Cardiac ventricle fibroblast (primary cell): Measurements from ENCODE around the genes GTF2IRD1, NCF1 and TRIM73.

- RAMPAGE, long total RNA, result no peak
These were observed 14.0 kb upstream of the LAT2 start for GRCh38 chr7:74195362-74196744.

GRCh38 chr7:74220576-74221312, 10.9 kb downstream of the LAT2 start:
- RAMPAGE, long total RNA, result no peak

DNA sequence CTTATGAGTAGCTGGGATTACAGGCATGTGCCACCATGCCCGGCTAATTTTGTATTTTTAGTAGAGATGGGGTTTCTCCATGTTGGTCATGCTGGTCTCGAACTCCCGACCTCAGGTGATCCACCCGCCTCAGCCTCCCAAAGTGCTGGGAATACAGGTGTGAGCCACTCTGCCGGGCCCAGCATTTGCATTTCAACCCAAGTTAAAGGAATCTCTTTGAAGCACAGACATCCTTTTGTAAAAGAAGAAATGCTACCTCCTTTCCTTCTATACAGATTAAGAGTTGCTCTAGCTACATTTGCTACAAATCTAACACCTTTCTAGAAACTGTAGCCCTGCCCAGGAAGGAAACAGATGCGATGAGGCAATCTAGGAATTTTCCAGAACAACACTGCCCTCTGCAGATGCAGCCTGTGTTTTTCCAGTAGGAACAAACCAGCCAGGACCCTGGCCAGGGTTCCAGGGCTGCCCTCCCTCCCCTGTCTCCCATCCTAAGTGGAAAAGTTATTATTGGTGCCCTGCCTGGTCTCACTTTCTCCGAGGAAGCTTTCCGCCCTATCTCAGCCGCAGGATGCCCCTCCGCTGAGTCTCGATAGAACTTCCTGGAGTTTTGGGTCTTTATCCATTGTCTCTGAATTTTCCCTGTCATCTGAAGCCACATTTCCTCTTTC, 60.1 kb upstream of the GTF2IRD1 start:
- RAMPAGE, long total RNA, result no peak

DNA sequence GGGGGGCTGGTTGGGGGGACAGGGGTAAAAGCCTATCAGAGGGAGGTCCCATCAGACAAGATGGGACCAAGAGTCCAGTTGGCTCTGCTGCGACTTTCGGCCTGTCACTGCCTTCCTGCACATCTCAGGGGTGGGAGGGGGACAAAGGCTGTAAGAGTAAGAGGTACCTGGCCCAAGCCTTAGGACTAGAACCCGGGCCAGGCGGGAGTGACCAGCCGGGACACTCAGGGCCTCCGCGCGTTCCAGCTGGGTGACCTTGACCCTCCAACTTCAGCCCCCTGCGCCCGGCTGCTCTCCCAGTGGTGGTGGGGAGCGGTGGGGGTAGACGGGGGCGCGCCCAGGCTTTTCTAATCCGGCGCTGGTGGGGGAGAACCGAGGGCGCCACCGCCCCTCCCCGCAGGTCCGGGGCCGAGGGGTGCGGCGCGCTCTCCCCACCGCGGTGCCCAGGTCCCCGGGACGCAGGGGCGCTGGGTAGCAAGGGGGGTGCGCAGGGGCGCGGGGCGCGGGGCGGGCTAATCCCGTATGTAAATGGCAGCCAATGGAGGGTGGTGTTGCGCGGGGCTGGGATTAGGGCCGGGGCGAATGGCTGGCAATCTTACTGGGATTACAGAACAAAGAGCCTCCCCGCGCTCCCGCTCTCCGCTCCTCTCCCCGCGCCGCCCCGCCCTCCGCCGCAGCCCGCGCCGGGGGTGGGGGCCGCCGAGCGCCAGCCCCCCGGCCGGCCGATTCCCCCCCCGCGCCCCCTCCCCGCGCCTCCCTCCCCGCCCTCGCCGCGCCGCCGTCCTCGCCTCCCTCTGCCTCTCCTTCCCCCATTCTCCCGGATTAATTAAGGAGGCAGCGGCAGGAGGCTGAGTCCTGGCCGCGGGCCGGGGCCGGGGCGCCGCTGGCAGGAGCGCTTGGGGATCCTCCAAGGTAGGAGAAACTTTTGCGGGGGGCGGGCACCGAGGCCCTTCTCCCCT, at the start of gene GTF2IRD1:
TSS of gene GTF2IRD1 (plus strand) at position 642 of the 959 bp plus-strand sequence.
- RAMPAGE, long total RNA, result no peak

DNA sequence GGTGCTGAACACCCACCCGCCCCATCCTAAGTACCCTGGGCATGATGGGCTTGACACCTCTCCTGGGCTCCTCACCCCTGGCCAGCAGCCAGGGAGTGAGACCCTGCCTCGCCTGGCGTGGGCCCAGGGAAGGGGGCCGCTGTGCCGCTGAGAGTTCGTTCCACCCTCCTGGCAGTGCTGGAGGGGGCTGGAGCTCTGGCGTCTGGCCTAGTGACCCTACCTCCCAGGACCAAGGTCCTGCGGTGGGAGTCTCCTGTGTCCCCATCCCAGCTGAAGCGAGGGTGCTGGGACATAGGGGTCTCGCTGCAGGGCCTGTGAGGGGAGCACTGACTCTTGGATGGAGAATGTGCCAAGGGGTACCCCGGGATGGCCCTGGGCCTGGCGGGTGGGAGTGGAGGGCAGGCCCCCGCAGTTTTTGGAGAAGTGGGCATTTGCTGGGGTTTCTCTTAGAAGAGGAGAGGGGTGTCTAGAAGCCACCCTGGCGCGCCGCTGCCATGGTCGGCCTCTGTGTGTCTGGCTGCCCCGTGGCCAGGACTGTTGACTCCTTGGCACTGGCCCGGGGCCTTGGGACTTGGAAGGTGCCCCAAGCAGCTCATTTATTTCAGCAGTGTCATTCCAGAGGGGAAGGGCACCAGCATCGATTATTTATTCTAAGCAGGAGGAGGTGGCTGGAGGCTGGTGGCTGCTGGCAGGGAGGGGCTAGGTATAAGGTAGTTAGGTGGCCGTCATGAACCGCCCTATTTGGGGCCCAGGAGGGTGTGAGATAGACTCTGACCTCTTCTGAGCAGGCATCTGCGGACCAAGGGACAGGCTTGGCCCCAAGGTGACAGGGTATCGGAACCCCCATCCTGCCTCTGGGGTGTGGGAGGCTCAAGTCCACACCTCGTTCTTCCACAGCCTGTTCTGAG, 1.4 kb downstream of the GTF2IRD1 start:
- RAMPAGE, long total RNA, result no peak

- RAMPAGE, long total RNA, result no peak
These were observed 19.4 kb downstream of the GTF2IRD1 start for GRCh38 chr7:74473166-74473538.

DNA sequence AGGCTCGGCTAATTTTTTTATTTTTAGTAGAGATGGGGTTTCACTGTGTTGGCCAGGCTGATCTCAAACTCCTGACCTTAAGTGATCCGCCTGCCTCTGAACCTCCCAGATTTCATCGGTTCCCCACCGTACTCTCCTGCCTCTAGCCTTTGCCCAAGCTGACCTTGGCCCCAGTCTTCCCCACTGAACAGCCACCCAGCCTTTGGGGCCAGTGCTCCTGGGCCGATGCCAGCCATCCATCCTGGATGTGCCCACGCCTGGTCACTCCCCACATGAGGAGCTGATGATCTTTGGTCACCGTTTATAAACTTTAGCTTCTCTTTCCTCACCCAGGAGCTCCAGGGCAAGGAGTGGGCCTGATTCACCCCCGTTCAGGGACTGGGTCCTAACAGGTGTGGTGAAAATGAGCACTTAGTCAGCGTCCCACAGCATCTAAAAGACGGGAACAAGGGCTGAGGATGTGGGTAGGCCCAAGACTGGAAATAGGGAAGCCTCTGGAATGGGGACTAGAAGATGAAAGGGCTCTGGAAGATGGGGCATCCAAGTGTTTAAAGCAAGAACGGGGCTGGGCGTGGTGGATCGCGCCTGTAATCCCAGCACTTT, 22.9 kb downstream of the GTF2IRD1 start:
- RAMPAGE, long total RNA, result no peak

GRCh38 chr7:74479955-74480827, 26.5 kb downstream of the GTF2IRD1 start:
- RAMPAGE, long total RNA, result no peak

GRCh38 chr7:74580065-74580942, 77.2 kb upstream of the GTF2I start:
- RAMPAGE, long total RNA, result no peak

DNA sequence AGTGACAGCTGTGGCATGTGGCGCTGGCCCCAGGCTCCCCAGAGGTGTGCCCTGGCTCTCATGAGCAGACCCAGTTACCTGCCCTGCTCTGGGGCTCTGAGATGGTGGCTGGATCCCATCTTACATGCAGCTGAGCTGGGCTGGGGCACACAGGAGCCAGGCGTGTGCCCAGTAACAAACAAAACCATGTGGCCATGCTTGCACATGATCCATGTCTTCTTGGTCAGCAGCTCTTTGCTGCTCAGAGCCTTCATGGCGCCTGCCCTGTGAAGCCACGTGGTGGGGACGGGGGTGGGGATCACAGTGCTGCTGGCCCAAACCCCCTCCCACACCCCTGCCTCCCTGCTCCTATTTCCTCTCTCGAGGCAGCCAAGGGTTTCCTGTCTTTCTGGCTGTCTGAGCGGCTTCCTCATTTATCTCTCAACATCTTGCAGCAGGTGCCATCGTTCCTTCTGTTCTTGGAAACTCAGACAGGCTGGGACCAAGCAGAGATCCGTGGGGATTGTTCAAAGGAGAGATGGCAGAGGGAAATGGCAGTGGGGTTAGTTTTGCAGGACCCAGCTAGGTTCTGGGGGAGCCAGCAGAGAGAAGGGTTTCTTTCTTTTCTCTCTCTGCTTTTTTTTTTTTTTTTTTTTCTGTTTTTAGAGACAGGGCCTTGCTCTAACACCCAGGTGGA, 40.1 kb upstream of the GTF2I start:
- RAMPAGE, long total RNA, result no peak

DNA sequence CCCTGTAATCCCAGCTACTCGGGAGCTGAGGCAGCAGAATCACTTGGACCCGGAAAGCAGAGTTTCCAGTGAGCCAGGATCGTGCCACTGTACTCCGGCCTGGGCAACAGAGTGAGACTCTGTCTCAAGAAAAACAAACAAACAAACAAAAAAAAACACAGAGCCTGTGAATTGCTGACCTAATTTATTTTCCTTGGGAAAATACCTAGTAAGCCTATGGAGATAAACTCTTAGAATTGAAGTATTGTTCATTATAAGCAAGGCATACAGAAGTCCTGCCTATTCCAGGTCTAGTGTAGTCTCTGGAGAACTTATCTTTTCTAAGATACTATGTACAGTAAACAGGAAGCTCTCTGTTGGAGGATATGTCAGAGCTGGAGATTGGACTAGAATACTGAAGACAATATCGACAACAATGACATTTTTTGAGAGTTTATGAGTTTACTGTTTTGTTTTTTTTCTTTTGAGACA, 14.9 kb downstream of the GTF2I start:
- RAMPAGE, long total RNA, result no peak

DNA sequence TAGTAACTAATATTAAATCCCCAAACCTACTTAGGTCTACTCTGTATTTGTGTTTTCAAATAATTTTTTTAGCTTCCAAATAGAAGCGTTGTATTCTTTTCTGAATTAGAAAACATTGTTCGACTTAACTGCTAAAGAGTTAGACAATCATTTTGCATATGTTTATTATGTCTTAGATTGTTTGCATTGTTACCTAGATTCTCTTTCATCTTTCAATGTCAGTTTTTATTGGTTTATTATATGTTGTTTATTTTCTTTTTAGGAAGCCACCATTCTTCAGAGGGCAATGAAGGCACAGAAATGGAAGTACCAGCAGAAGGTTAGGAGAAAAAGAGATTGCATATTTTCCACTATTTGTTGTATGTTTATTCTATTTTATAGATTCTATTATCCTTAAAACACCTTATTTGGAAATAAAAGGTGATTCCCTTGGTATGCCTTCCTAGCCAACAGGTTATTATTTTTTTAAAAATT, 57.1 kb upstream of the NCF1 start:
- RAMPAGE, long total RNA, result no peak

DNA sequence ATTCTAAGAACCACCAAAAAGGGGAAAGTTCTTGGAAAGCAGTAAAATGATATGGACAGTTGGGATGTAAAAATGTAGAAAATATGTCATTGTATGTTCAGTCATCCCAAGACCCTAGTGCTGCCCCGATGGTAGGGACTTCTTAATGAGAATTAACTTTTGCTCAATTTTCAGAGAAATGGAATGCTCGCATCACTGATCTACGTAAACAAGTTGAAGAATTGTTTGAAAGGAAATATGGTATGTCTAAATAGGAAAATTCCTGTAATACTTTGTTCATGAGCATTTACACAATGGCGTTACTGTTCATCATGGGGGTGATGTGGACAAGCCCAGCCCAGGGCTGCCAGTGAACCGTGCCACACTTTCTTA, 43.8 kb upstream of the NCF1 start:
- RAMPAGE, long total RNA, result no peak

- RAMPAGE, long total RNA, result no peak
These were observed at the start of gene NCF1 for GRCh38 chr7:74773872-74774274. Gene NCF1, plus strand, starts transcription at chr7:74774011.

DNA sequence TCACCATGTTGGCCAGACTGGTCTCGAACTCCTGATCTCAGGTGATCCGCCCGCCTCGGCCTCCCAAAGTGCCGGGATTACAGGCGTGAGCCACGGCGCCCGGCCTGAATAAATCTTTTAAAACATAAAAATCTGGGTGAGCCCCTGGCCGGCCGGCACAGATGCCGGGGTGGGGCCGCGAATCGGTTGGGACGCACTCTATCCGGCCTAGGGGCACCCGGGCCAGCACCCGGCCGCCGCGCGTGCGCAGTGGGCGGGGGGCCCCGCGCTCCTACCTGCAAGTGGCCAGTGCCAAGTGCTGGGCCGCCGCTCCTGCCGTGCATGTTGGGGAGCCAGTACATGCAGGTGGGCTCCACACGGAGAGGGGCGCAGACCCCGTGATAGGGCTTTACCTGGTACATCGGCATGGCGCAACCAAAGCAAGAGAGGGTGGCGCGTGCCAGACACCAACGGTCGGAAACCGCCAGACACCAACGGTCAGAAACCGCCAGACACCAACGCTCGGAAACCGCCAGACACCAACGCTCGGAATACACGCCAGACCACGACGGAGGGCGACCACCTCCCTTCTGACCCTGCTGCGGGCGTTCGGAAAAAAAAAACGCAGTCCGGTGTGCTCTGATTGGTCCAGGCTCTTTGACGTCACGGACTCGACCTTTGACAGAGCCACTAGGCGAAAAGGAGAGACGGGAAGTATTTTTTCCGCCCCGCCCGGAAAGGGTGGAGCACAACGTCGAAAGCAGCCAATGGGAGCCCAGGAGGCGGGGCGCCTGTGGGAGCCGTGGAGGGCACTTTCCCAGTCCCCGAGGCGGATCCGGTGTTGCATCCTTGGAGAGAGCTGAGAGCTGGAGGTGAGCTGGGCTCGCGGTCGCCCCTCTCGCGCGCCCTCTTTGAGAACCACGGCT, 24.6 kb downstream of the SPDYE12 start:
- RAMPAGE, long total RNA, result no peak

- RAMPAGE, long total RNA, result no peak
These were observed 44.8 kb downstream of the RCC1L start for GRCh38 chr7:75028679-75029346.

DNA sequence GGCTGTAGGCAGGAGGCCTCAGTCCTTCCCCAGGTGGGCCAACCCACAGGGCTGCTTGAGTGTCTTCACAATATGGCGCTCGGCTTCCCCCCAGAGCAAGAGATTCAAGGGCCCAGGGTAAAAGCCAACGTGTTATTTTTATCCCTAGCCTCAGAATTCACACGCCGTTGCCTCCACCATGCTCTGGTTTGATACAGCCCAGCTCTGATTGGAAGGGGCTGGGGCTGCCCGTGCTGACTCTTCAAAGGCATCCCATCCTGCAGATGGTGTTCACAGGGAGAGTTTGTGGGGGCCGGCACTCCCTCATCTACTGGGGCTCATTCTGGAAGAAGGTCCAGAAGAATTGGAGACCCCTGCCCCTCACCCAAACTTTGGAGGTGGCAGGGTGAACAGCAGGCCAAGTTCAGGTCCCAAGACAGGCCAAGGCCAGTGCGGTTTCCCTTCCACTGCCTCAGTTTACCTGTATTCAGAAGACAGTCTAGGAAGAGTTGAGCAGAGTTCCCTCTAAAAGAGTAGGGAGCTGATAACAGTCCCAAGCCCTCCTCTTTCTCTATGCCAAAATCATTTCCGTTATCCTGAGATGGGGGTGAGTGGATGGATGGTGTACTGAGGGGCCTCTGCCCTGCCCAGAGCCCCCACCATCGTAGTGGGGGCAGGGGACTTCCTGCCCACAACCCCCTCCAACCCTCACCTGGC, 42.9 kb downstream of the RCC1L start:
- RAMPAGE, long total RNA, result no peak

GRCh38 chr7:75395544-75395821, at the start of gene TRIM73:
Gene TRIM73, plus strand, starts transcription at chr7:75395629.
- RAMPAGE, long total RNA, result no peak

DNA sequence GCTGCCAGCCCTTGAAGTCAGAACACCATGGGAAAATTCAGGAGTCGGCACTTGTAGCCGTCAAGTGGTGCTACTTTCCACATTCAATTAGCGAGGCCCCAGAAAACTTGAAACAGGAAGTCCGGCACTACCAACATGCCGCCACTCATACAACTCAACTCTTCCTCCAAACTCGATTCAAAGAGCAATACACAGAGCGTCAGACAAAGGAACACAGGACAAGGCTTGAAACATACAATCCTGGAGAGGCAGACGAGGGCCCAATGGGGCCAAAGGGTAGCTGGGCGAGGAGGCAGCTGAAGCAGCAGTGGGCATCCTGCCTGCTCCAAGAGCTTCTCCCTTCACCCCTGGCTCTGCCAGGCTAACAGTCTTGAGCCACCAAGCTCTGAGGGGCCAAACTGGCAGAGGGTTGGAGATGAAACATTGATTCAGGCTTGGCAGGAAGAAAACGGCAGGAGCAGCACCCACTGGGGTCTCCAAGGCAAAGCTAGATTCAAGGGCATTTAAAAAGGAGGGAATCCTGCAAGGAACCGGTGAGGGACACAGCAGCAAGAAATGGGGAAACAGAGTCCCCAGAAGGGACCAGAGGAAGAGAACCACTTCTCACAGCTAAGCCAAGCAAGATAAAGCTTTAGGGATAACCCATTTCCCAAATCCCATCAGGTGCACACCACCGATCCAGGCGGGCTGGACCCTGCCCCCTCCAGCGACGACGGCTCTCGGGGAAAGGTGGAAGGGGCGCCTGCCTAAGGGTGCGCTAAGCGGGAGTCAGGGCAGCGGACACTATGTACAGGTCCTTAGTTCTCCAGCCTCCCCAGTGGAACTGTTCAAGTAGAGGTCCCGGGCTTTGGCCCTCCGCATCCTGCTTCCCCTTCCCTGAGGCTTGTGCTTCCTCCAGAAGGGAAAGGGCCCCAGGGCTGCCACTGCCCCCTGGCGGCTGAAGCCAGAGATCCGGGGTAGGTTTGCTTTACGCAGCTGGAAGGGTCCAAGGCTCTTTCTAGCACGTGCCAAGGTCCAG, 22.6 kb downstream of the TRIM73 start:
- RAMPAGE, long total RNA, result no peak

- RAMPAGE, long total RNA, result no peak
These were observed 26.4 kb downstream of the TRIM73 start for GRCh38 chr7:75421436-75422618.